GM19240 (cell line): ENCODE measurements around the gene TMEM220.

DNA sequence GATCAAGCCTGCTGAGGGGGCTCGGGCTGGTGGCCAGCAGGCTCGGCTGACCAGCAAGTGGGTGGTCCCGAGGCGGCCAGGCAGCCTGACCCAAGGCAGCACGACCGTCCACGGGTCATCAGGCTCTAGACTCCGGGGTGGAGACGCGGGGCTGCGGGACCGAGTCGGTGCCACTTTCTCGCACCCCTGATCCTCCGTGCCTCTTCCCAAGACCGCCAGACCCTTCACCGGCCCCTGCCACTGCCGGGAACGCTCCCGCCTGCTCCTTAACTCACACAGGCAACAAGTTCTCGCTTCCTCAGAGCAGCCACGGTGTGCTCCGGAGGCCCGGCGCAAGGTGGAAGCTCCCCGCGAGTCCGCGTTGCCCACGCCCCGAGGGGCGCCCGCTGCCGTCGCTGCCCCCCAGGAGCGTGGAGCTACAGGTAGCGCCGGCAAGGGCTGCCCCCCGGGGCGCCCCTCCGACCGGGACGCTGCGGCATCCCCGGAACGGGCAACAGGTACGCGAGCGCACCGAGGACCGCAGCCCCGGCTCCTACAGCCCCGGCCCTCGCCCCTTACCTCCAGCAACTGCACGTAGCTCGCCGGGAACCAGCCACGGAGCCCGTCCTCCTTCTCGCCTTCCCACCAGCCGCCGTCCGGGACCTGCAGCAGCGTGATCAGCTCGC lies 624 bp downstream of the GAS7 start:
- RRBS = 9% methylated on average over 41 of the region's 65 CpGs

- RRBS = no CpG with 5 or more reads among the region's 13 CpGs
Observed at GRCh38 chr17:10622909-10623476, 34.1 kb downstream of the MYH3 start.

DNA sequence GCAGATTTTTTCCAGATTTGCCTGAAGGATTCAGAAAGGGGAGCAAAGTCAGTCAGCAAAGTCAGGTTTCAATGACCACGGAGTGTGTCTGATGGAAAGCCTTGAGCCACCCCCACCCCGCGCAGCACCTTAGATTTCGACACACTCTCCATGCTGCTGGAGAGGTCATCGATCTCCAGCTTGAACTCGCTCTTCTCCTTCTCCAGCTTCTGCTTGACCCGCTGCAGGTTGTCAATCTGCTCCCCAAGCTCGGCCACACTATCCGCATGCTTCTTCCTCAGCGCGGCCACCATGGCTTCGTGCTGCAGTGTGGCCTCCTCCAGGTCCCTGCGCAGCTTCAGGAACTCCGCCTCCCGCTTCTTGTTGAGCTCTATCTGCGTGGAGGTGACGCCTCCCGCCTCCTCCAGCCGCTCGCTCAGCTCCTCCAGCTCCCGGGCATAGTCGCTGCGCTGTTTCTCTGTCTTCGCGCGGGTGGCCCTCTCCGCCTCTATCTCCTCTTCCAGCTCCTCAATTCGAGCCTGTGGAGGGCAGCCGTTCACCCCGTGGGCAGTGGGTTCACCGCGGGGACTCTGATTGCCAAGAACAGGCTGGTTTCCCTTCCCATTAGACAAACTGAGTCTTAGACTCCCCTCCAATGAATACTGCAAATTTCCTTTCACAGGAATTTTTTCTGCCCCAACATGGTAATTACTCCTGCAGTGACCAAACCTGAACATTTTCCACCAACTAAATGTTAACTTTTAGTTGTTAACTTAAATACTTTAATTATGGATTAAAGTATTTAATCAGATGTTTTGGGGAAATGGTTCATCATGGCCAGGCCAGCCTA lies 19.0 kb downstream of the MYH3 start:
- RRBS = no CpG with 5 or more reads among the region's 32 CpGs

- RRBS = no CpG with 5 or more reads among the region's 79 CpGs
Observed at GRCh38 chr17:10729389-10730188, at the start of gene TMEM220. Gene TMEM220 (minus strand): TSS chr17:10730023.

- RRBS = no CpG with 5 or more reads among the region's 5 CpGs
Observed at GRCh38 chr17:10733542-10734175, 3.8 kb upstream of the TMEM220 start.

DNA sequence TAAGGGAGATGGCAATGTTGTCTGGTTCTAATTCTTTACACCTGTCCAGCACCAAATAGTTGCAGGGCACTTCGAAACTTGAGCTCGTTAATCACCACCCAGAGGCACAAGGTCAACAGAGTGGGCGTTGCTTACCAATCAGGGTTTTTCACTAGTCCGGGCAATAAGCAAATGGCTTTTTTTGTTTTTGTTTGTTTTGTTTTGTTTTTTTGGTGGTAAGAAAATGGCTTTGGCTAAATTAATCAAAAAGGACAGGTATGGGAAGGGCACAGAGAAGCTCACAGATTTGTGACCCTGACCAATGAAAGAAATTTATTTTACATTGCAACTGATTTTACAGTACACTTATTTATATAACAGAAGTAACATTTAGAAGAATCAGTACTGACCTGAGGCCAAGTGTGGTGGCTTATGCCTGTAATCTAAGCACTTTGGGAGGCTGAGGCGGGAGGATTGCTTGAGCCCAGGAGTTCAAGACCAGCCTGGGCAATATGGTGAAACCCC lies 28.4 kb upstream of the TMEM220 start:
- RRBS = no CpG with 5 or more reads among the region's 5 CpGs

- RRBS = no CpG with 5 or more reads among the region's 3 CpGs
Observed at GRCh38 chr17:10784810-10785140, 19.1 kb downstream of the TMEM238L start.

DNA sequence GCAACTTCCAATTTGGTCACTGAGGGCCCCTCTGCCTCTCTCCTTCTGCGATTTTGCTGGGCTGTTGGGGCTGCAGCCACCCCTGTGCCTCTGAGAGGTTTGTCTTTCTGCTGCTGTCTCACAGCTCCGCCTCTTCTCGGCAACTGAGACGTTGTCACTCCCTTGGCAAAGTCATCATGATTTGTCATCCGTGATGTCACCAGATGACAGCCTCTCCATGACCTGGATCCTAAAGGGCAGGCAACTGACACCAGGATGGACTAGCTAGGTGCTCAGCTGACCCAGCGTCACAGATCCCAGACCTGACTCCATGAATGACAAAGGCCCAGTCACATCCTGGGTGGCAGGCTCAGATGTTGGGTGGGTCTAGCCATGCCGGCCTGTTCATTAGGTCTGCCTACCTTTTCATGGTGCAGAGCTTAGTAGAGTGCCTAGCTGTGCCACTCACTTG lies 3.7 kb upstream of the TMEM238L start:
- RRBS = no CpG with 5 or more reads among the region's 7 CpGs

- RRBS = no CpG with 5 or more reads among the region's 4 CpGs
Observed at GRCh38 chr17:10914027-10914395, 76.1 kb upstream of the PIRT start.

- RRBS = 2% methylated on average over 46 of the region's 78 CpGs
Observed at GRCh38 chr17:12021017-12022077, 670 bp downstream of the MAP2K4 start.

DNA sequence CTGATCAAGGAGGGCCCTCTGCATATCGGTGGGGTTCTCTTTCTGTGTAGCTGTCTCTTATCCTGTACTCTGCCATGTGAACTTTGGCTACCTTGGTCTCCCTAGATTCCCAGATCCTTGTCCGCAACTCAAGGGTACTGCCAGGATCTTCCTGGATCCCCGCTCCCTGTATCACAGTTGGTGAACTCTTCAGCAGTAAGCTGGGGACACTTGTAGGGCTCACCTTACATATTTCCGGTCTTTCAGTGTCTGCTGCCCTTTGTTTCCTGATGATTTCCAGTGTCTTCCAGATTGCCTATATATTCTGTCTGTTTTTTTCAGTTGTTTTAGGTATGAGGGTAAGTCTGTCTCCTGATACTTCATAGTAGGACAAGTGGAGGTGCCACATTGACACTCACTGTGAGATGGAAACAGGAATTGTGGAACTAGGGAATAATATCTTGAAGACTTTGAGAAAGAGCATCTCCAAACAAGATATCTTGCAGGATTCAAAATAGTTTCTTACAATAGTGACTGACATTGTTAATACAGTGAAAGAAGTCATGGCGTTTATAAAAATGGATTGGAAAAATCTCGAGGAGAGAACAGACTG lies 54.1 kb downstream of the MAP2K4 start:
- RRBS = no CpG with 5 or more reads among the region's 6 CpGs

DNA sequence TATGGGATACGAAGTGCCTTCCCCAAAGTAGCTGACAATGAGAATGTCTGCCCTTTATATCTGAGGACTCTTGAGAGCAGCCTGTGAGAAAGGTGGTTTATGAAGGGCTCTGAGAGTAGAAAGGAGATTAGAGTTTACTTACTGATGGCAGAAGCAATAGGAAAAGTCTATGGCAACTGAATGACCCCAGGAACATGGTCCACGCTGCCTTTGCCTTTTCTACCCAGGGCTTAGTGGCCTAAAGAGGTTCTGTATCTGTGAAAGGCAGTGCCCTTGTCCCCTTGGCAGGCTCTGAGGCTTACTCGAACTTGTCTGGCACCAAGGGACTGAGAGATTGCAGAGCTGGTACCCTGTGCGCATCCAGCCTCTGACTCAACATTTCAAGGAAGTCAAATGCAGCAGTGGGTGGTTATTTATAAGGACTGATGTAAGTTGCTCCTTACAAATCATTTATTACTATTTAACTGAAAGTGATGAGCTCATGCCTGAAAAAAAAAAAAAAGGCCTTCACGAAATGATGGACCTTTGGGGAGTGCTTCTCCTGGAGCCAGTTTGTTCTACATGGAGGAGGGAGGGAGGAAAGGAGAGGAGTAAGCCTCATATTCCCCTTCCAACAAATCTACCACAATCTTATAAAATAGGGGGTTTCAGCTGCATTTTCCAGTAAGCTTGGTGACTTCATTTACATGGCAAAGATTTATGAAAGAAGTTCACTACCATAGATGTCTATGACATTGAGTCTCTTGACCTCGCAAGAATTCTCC lies 299.8 kb upstream of the MYOCD start:
- RRBS = no CpG with 5 or more reads among the region's 6 CpGs

GRCh38 chr17:12667219-12667792 lies 1.6 kb downstream of the MYOCD start:
- RRBS = no CpG with 5 or more reads among the region's 7 CpGs

DNA sequence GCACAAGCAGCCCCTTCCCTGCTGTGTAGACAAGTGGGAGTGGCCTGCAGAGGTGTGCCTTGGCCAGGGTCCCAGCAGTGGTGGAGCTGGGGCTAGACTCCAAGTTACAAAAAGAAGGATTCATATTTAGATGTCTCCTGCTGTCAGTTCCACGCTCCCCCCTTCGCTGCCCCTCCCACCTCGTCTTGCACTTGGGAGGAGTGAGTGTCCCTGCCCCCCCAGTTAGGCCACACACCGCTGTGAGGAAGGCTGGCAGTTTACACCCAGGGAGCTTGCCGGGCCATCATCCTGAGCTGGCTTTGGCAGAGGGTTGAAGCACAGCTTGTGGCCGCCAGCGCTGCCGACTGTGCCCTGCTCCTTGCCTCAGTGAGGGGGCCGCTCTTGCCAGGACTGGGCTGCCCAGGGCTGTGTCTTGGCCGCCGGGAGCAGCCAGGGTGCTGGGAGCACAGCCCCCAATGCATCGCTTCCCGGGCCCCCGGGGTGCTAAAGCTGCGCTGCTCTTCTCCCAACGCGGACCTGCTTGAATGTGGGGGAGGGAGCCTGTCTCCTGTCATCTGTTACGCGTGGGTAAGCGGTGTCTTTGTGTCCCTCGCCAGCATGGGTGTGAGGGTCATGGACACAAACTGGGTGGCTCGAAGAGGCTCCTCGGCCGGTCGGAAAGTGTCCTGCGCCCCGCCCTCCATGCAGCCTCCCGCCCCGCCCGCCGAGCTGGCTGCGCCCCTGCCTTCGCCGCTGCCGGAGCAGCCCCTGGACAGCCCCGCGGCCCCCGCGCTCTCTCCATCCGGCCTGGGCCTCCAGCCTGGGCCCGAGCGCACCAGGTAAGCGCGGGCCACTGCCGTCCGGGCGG lies 44.1 kb downstream of the ELAC2 start:
- RRBS = 9% methylated on average over 23 of the region's 47 CpGs

- RRBS = no CpG with 5 or more reads among the region's 15 CpGs
Observed at GRCh38 chr17:12994584-12995324, 23.1 kb downstream of the ELAC2 start.

GRCh38 chr17:14070204-14070898 lies 1.0 kb downstream of the COX10 start:
- RRBS = no CpG with 5 or more reads among the region's 6 CpGs

- RRBS = no CpG with 5 or more reads among the region's 7 CpGs
Observed at GRCh38 chr17:14209008-14209707, 27.5 kb downstream of the CDRT15 start.

GRCh38 chr17:14301445-14301792 lies 538 bp downstream of the HS3ST3B1 start:
- RRBS = 4% methylated on average over 22 of the region's 43 CpGs

- RRBS = no CpG with 5 or more reads among the region's 42 CpGs
Observed at GRCh38 chr17:14303333-14304120, 2.6 kb downstream of the HS3ST3B1 start.

GRCh38 chr17:14304121-14304822 lies 3.4 kb downstream of the HS3ST3B1 start:
- RRBS = 33% methylated on average over 13 of the region's 35 CpGs